T47D (cell line): Measurements from ENCODE around the genes CARD9 and SNAPC4.

DNA sequence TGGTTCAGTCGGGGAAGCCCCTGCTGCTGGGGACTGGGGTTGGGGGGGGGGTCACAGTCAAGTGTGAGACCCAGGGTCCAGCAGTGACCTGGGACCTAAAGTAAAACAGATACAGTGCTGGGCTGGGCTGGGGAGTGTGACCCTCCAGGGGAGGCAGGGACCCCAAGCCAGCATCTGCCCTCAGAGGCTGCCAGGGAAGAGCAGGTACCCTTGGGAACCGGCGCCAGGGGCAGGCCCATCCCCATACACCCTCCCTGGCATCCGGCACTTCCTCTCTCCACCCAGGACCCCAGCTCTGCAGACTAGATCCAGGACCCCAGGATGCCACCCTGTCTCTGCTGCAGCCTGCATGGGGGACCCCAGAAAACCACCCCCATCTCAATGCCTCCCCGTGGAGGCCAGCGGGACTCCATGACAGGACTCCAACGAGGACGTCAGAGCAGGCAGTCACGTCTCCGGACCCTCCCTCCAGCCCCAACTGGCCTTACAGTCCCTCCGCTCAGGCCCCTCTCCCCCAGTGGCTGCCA lies 17.6 kb downstream of the SOHLH1 start:
- RRBS = 59% methylated on average over 7 of the region's 11 CpGs

DNA sequence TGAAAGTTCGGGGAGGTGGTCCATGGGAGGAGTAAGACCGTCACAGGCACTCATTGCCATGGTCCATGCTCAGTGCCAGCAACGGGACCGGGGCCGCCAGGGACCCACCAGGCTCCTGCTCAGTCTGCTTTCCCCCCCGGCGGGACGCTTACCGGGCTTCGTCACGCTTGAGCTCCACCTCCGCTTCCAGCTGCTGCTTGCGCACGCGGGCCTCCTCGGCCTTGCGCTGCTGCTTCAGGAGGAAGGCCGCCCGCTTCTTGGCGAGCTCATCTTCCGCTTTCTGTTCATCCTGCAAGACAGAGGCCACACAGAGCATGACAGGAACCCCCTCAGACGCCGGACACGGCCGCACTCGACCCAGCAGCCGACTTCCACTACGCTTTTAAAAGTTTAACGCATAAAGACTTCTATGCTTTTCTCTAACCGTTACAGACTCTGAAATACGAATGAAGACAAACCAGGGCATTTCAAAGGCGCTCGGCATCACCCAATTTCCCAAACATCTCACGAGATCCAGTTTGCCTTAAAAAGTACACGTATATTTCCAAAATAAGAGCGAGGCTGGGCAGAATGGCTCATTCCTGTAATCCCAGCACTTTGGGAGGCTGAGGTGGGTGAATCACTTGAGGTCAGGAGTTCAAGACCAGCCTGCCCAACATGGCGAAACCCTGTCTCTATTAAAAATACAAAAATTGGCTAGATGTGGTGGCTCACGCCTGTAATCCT lies 88.3 kb downstream of the CAMSAP1 start:
- RRBS = 98% methylated on average over 4 of the region's 38 CpGs

DNA sequence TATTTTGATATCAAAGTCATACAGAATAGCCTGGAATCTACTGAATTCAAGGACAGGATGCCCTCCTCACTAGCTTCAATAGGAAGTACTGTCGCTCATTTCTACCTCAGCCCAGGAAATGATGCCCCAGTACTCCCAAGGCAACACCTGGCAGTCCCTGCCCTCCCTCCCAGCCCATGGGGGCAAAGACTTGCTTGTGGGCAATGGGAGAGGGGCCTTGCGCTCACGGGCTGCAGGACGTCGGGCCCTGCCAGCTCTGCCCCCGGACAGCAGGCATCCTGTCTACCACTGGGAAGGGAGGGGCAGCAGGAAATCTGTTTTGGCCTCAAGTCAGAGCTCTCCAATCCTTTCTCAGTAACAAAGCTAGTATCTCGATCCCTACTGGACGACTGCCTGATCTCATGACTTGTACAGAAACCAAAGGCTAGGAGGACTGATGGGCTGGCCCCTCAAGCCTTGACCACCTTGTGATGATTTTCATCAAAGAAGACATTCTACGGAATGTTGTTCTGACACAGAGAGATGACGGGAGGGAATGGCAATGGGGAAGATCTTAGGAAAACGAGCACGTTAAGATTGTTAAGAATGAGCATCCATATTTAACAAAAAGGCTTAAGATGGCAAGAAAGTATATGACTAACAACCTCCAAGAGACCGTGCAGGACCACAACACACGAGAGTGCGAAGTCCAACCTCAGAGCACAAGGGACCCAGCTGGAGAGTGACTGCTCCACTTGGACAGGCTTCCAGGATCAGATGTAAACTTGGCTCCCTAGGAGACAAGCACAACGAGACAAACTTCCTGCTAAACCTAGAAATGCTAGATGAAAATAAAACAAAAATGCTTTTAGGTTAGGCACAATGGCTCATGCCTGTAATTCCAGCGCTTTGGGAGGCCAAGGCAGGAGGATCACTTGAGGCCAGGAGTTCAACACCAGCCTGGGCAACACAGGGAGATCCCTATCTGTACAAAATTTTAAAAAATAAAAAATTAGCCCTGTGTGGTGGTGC lies 19.4 kb downstream of the UBAC1 start:
- RRBS = no CpG with 5 or more reads among the region's 17 CpGs

- RRBS = 97% methylated on average over 3 of the region's 23 CpGs
Observed at GRCh38 chr9:135946810-135947487, 14.2 kb downstream of the UBAC1 start.

- RRBS = 64% methylated on average over 8 of the region's 27 CpGs
Observed at GRCh38 chr9:135959606-135960564, 1.3 kb downstream of the UBAC1 start.

DNA sequence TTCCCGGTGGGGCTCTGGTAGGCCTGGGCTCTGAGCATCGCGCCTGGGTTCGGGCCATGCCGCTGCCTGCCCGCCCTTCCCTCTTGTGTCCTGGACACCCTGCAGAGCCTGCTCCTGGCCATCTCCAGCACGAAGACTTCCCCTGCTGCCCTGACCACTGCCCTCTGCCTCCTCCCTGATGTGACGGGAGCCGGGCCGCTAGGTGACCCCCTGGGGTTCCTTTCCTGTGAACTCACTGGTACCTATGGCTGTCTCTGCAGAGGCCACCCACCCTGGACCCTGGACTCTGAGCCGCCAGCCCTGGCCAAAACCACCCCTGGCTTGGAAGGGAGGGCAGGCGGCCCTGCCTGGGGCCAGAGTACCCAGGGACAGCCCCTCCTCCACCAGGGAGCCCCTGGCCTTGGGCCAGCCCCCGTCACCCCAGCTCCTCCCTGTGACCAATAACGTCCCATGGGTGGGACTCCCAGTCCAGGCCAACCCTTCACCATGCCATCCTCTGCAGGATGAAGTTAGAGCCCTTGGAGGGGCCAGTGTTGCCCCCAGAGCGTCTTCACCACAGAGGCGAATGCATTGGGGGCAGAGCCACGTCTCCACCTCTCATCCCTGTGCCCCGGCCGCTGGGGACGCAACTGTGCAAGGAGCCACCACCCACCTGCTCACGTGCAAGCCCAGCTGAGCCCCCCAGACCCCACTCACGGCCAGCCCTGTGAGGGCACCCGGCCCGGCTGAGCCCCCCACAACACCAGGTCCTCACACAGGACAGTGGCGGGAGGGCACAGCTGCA lies 33.1 kb upstream of the UBAC1 start:
- RRBS = 81% methylated on average over 6 of the region's 25 CpGs

- RRBS = no CpG with 5 or more reads among the region's 19 CpGs
Observed at GRCh38 chr9:136009030-136009780, 48.0 kb upstream of the UBAC1 start.

GRCh38 chr9:136085603-136086218 lies 9.4 kb downstream of the NACC2 start:
- RRBS = 45% methylated on average over 5 of the region's 21 CpGs

GRCh38 chr9:136086296-136087044 lies 8.6 kb downstream of the NACC2 start:
- RRBS = 79% methylated on average over 4 of the region's 25 CpGs

DNA sequence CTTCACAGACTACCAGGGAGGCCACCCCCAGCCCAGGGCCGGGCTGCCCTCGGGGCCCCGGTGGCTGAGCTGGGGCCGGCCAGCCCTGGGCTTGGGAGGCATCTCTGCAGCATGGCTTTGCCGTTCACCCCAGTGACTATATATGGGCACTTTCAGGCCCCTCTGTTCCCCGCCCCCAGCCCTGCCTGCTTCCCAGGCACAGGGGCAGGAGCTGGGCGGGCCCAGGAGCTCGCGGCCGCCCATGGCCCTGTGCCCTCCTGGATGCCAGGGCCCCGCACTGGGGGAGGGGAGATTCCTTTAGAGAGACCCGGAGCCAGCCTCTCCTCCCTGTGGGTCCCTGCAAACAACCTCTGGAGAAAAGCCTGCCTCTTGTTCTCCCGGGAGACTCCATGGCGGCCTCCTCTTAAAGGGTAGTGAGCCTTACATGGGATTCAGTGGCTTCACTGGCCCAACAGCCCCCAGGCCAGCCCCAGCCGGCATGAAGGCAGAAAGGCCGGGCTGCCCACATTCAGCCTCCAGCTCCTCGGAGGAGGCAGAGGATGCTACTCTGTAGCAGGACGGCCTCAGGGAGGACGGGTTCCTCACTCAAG lies 4.2 kb downstream of the NACC2 start:
- RRBS = 50% methylated on average over 4 of the region's 19 CpGs

DNA sequence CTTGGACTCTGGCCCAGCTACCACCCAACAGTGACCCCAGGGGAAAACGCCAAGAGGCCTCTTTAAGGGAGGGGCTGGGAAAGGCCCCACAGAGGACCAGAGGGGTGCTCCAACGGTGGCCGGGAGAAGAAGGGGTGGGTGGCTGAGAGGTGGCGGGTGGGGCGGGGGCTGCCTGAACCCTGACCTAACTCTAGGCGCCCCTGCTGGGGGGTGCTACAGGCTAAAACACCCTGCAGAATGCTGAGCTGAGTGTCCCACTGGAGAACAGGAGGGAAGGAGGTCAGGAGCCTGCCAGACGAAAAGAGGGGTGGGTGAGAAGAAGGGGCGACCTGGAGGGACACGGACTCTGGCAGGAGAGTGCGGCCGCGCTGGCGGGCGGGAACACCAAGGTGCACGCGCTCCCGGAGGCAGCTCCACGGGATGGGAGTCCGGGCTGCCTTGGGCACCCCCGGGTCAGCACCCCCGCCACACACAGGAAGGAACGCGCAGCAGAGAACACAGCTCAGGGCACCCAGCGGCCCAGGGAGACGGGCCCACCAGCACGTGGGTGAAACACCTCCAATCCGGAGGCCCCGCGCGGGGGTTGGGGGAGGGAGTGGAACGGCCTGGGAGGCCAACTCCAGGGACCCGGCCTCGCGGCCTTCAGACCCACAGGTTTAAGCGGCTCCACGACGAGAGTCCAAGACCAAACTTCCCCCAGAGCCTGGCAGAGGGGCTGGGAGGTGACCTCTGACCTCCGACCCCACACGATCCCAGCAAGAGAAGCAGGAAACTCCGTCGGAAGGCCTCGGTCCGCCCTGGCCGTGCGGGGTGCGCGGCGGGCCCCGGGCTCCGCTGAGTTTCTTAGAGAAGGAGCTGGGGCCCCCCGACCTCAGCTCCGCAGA lies 1.2 kb downstream of the NACC2 start:
- RRBS = 2% methylated on average over 12 of the region's 52 CpGs

DNA sequence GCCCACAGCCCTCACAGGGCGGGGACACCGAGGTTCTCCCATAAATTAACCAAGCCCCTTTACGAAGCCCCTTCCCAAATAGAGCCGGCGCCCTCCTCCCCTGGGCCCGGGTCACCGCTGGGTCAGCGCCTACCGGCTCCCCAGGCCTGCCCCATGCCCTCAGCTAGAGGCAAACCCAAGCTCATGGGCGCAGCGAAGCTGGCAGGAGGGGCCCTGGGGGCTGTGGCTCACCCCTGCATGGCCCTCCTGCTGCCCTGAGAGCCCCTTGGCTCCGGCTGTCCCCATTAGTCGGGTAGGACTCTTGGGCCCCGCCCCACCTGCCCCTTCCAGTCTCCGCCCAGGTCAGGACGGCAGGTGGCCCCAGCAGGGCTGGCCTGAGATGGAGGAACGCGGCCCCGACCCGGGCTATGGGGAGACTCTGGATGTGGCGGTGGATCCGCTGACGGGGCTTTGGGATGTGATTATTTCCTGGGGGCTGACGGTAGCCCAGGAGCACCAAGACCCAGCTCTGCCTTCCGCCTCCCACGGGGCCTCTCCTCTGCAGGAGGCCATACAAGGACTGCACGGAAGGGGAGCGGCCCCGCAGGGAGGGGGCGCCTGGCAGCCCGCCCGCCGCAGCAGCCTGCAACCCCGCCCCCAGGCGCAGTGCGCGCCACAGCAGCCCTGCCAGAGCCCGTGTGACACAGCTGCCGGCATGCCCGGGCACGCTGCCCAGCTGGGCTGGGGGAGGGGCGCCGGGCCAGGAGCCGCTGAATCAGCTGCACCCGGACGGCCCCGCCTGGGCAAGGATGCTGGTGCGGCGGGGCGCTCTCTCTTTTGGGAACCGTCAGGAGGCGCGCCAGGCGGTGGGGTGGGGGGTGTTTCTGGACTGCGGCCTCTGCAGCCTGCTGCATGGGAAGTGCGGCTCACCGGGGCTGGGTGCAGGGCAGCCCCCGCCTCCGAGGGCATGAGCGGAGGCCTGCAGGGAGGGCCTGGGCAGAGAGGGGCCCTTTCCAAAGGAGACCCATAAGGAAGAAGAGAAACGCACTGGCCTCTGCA lies 9.2 kb downstream of the TMEM250 start:
- RRBS = 8% methylated on average over 5 of the region's 61 CpGs

- RRBS = 46% methylated on average over 29 of the region's 87 CpGs
Observed at GRCh38 chr9:136132741-136133729, 14.4 kb upstream of the TMEM250 start.

- RRBS = no CpG with 5 or more reads among the region's 31 CpGs
Observed at GRCh38 chr9:136343719-136344248, 16.4 kb downstream of the GPSM1 start.

DNA sequence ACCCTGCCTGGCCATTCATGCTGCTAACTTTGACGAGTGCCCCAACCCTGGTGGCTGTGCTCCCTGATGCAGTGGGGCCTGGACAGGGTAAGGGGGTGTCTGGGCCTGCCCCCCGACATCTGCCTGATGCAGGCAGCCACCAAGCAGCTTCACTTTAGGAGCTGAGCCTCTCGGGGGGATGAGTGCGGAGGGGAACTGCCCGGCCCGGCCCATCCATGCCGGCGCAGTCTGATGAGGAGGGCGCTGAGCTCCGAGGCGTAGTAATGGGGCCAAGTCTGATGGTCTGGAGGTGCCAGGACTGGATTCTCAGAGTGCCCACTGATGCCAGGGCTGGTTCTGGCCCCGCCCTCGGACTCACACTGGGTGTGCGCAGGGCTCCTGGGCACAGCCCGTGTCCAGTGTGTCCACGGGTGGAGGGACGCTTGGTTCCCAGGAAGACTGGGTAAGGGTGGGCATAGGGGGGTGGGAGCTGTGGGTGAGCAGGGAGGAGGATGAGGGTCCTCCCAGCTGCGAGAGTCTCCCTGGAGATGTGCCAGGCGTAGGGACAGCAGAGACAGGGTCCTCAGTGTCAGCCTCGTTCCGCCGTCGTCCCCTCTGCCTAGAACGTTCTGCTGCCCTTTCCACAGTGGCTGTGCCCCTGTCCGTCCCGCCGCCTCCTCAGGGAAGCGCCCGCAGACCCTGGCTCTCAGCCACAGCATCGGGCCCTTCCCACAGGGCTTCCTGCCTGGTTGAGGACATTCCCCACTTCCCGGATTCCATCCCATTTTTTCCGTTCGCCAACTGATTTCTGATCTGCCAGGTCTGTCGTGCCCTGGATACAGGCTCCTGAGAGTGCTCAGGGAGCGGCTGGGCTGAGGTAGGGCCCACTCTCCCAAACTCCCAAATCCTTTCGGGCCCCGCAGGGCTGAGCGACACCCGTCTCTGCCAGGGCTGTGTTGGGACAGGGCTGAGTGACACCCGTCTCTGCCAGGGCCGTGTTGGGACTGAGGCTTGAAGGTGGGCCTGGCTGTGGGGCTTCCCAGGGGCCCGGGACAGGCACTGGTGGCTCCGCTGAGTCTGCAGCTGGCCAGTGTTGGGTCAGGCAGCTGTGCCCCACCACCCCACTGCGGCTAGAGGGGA lies 16.2 kb downstream of the DNLZ start:
- RRBS = no CpG with 5 or more reads among the region's 44 CpGs

DNA sequence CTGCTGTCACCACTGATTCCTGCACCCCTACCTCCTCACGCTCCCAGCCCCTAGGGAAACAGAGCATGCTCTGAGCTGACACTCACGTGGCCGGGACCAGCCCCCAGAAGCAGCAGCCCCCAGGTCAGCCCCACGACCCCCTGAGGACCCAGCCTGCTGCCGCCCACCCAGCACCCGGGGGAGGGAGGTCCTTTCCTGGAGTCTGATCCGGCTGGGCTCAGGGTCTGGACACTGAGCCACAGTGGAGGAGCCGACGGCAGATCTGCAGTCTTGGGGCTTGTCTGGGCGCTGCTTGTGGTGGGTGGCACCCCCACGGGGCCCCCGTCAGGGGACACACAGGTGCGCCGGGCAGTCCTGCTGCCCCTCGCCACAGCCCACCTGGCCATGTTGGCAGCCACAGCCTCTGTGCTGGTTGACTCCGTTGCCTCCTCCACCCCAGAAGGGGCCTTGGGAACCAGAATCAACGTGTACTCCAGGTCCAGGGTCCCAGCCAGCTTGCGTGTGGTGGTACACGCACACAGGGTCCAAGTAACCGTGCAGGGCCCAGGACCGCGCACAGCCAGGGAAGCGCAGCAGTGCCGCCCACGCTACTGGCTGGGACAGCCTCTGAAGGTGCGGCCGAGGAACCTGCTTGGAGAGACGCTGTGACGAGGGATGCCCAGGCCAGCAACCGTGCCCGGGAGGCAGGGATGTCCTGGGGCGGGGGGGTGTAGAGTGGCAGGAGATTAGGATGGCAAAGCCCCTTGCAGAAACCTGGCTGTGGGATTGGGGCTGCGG lies 3.6 kb downstream of the DNLZ start:
- RRBS = 76% methylated on average over 3 of the region's 33 CpGs

- RRBS = 83% methylated on average over 6 of the region's 23 CpGs
Observed at GRCh38 chr9:136361639-136362174, 1.8 kb downstream of the DNLZ start.

DNA sequence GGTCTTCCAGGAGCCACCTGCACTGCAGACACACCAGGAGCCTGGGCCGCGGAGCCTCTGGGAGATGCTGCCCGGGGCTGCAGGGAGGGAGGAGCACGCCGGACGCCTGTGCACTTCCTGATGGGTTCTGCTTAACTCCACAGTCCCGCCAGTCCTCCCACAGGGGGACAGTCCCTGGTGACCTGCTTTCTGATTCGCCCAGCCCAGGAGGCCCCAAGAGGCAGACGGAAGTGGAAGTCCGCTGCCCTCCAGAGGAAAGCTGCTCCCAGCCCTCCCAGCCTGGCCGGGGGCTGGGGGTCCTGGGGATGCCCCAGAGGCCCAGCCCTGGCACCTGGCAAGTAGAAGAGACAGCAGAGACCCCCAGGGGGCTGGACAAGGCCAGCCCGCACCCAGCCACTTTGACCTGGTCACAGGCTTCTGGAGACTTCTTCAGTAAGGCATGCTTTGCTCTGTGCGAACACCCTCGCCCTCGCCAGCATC lies at the start of gene CARD9:
TSS of gene CARD9 (minus strand) at position 133 of the 480 bp plus-strand sequence.
- RRBS = no CpG with 5 or more reads among the region's 15 CpGs

GRCh38 chr9:136400008-136401151 lies at the start of gene SNAPC4:
TSS of gene SNAPC4 (minus strand) at chr9:136400170.
- RRBS = 7% methylated on average over 16 of the region's 83 CpGs

GRCh38 chr9:136447322-136448113 lies 7.9 kb upstream of the INPP5E start:
- RRBS = no CpG with 5 or more reads among the region's 22 CpGs